ENCODE data around the genes AGTPBP1, NAA35 and GOLM1.

DNA sequence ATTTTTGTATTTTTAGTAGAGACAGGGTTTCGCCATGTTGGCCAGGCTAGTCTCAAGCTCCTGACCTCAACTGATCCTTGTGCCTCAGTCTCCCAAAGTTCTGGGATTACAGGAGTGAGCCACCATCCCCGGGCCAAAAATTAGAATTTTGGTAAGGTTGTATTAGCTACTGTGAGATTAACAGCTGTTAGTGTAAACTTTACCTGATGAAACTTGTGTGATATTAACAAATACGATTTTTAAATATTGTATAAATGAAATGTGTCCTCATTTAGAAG, 478.8 kb upstream of the TLE4 start:
- PRO-cap = no peak

- PRO-cap = no peak
Measured at GRCh38 chr9:79569892-79570859, 1.6 kb upstream of the TLE4 start.

DNA sequence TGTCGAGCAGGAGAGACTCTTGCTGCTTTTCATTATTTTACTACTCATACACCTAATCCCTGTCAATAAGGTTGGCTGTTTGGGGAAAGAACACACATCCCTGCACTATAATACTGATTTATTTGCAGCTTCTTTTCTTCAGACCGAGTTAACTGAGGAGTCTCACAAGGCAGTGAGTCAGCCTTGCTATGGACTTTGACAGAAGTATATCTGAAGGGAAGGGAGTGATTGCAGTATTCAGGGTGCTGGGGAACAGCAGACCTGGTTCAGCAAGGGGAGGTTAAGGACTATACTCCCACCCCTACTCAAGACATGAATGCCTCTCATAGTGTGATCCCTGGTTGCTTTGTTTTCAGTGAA, 99.8 kb downstream of the TLE4 start:
- PRO-cap = no peak

DNA sequence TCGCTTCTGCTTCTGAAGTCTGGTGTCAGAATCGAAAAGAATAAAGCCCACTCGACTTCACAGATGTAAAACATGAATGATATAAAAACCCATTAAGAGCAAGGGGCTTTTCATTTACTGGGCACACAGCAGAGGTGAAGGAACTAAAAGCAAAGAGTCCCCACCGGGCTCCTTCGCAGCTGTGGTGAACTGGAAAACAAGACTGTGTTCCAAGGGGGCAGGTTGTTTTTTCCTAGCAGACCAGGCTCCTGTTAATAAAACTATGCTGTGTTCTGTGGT, 91.7 kb downstream of the TLE1 start:
- PRO-cap = no peak

- PRO-cap = no peak
Measured at GRCh38 chr9:82098848-82099130, 110.2 kb downstream of the SPATA31D1 start.

GRCh38 chr9:82456278-82456537, 467.6 kb downstream of the SPATA31D1 start:
- PRO-cap = no peak

DNA sequence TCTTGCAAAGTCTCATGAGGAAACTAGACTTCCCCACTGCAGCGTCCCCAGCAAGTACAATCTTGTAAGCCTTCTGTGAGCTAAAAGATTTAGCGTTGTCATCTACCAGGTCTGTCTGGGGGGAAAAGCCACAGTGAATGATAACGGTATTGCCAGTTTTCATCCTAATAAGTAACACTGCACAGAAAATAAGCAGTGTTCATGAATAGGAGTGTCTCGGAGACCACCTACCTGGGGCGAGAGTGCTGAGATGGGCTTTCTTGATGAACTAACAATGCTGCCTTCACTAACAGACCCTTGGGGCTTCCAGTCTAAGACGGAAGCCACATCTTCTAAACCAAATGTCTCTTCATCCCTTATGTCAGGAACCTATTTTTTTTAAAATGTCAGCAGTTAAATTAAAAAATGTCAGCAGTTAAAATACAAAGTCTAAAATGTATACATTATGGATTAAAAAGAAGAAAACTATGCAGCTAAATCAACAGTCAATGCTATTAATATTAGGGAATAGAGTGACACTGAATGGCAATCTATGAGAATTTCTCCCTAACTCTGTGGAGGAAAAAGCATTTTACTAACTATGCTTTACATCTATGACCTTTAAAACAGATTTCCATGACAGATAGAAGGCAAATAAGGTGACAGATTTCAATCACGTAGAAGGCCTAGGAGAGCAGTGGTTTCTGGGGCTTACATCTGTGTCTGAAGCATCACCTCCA, 62.6 kb downstream of the RASEF start:
- PRO-cap = no peak

- PRO-cap = no peak
Measured at GRCh38 chr9:83449040-83449647, 89.1 kb downstream of the FRMD3 start.

- PRO-cap = no peak
Measured at GRCh38 chr9:83536144-83536893, 1.9 kb downstream of the FRMD3 start.

DNA sequence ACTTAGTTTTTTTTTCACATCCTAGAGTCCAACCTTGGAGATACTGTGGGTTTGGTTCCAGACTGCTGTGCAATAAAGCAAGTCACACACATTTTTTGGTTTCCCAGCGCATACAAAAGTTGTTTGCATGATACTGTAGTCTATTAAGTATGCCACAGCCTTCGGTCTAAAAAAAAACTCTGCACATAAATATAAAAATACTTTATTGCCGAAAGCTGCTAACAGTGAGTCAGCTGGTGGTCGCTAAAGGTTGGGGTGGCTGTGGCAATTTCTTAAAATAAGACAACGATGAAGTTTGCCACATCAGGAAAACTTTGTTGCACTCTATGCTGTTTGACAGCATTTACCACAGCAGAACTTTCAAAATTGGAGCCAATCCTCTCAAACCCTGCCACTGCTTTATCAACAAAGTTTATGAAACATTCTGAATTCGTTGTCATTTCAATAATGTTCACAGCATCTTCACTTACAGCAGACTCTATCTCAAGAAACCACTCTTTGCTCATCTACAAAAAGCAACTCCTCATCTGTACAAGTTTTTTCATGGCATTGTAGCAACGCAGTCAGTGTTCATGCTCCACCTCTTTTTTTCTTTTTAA, 37.3 kb downstream of the UBQLN1 start:
- PRO-cap = no peak

DNA sequence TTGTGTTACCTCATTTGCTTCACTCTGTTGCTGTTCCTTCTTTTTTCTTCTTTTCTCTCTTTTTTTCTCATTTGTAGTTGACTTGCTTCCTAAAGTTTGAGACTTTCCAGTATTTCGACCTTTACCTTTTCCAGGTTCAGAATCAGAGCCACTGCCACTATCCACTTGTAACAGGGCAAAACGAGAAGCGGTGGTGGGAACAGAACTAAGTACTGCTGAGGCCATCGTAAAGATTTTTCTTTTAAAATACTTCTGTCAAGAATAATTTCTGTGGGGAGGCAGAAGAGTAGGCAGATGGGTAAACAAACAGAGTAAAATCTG, 11.3 kb downstream of the GKAP1 start:
- PRO-cap = no peak

DNA sequence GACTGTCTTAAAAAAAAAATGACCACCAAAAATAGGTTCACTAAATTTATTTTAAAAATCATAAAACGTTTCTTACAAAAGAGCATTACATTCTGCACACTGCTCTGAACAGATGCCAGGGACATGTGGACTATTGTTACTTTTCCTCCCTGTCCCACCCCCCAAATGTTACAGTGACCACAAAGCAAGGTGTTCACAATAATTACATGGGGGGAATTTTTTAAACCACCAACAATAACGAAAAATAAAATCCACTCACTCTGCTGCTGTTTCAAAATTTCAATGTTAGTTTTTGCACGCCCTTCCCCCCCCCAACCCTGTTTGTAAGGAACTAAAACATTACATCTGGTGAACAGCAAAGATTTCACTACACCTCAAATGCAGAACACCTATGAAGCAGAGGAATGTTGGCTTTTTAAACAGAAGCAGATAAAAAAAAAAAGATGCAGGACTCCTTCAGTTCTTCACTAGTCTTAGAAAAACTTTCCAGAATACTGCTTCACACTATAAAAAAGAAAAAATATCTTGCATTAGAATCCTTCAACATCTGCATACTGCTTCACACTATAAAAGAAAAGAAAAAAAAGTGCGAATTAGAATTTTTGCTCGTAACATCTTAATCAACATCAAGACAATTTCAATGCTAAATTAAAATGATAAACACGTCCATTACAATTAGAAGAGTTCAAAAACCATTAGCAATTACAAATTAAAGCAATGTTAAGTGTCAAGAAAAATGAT, 11.0 kb downstream of the HNRNPK start:
- PRO-cap = no peak

DNA sequence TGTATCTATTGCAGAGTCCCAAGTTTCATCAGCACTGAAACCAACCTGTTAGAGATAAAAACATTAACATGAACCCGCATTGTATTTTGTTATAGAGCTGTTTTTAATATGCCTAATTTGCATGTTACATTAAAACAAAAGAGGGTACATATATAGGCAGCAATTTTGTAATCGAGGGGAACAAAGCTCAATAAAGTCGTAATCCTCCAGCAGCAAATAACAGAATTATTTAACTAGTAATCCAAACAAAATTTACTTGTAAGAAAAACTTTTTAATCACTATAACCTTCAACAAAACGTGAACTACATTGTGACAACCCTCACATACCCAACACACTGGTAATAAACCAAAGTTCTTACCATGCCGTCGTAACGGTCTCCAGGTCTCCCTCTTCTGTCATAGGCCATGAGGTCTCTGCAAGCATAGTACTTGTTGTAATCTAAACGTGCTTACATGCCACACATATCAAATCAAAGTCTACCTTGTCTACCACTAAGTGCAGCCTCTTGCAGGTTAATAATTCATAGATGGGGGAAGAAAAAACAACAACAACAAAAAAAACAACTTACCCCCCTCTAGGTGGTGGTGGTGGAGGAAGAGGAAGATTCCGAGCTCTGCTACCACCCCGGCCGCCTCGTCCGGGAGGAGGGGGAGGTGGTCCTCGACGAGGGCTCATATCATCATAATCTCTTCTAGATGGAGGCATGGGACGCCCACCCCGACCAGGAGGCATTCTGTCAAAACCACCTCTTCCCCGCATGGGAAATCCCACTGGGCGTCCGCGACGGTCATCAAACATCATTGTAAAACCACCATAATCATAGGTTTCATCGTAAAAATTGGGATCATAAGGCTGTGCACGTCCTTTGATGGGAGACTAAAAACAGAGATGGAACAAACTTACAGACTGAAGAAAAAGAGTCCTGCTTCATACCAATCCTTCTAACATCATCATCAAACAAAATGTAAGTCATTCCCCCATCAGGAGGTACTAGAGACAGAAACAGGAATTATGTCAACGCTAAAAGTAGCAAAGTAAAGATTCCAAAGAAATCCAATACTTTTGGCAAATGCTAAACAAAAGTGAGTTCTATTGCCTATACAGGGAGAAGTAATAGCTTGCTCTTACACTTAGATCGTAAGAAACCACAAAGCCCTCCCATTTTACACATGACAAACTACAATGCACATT, 8.3 kb downstream of the HNRNPK start:
- PRO-cap = no peak

DNA sequence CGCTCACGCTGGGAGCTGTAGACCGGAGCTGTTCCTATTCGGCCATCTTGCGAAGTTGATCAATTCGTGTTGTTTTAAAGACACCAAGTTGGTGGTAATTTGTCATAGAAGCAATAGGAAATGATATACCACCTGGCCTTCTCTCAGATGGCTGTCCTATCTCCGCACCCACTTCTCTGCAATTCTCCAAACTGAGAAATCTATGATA, 408.0 kb downstream of the NTRK2 start:
- PRO-cap = no peak

DNA sequence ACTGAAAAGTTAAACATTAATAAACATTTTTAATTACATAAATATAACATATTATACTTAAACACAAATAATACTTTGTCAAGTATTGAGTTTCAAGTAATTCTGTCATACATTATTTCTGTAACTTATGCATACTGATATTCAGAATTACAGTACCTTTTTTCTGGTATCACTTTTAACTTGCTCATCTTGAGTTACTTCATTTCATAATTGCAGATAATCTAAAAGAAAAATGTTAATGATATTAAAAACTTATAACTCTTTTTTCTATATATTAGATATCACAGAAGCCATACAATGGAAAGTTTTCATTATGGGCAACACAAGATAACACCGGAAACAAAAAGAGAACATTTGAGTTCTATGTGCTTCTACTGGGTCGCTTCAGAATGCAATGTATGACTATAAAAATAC, 29.4 kb downstream of the AGTPBP1 start:
- PRO-cap = no peak

DNA sequence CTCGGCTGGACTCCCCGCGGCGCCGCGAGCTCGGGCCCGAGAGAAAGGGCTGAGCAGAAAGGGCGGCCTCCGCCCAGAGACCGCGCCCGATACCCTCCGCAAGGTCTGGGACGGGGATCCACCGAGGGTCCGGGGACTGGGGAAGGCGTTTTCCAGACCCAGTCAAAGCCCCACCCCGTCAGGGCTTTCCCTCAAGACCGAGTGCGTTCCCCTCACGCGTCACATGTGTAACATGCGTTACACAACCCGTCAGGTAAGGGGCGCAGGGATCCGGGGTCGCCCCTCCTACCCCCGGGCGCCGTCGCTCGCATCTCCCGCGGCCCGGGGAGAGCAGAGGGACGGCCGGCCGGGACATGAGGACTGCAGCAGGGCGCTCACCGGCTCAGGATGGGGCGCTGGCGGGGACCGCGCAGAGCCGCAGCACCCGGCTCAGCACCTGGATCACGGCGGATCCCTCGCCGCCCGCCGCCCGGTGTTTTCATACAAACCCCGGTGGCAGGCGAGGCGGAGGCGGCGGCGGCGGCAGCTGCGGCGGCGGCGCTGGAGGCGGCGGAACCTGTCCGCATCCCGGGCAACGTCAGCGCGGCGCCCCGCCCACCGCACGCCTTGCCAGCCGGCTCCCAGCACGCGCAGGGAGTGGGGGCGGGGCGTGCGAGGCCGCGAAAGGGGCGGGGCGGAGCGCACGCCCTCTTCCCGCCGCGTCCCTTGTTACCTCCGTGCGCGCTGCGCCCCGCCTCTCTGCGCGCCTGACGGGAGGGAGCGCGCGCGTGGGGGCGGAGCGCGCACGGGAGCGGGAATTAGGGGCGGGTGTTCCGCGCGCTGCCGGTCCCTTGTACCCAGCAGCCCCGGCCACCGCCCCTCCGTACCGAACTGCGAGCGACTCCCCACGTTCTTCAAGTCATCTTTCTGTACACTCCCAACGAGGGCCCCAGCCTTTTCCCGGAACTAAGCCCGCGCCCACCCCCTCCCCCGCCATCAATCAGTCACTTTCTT, at the start of gene AGTPBP1:
TSS of gene AGTPBP1 (minus strand) at position 558 of the 993 bp plus-strand sequence.
- PRO-cap = bidirectional peak, plus-strand start at position 222 of the sequence, minus-strand start at position 99 of the sequence

- PRO-cap = bidirectional peak, plus-strand start at chr9:85941182, minus-strand start at chr9:85940884
Measured at GRCh38 chr9:85940977-85941994, at the start of gene NAA35. Gene NAA35, plus strand, starts transcription at chr9:85941146.

- PRO-cap = no peak
Measured at GRCh38 chr9:86097347-86097815, 2.0 kb downstream of the GOLM1 start.

DNA sequence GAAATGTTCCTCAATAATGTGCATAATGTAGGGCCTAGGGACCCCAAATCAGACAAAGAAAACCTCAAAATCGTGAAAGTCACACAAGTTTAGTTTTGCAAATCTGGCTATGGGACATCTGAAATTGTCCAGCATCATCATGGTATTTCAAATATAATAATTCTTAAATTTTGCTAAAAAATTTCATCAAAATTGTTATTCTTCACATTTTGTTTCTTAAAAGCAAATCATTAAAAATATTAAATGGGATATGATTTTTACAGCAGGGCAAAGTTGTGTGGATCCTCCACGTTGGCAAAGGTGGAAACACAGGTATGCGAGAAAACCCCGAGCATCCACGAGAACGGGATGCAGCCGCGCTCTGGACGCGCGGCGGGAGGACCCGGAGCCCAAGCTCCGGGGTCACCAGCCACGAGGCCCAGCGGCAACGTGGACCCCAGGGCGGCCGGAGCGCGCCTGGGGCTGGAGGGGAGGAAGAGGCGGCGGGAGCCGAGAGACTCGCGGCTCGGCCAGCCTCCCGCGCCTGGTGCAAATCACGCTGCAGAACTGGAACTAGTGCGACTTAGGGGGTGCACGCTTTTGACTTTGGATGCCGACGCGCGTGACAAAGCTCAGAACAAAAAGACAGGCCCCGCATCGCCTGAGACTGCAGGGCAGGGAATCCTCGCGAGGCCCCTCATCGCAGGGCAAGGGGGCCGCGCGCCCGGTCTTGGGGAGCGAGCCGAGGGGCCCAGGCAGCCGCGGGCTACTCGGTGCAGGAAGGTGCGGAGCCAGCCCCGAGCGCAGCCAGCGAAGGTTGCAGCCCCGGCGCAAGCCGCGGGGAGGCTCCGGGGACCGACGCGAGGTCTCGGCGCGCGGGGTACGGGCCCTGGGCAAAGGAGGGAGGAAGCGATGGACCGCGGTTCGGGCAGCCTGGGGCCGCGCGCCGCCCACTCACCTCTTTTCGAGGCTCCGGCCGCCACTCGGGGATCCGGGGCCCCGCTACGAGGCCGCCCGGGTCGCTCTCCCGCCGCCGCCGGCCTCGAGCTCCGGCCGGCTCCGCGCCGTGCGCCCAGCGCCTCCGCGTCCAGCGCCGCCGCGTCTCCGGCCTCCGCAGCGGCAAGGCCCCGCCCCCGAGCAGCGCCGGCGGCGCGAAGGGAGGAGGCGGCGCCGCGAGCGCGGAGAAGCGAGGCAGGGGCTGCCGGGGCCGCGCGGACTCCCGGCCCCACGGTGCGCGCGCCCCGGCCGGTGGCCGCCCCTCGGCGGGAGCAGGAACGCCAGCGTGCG, at the start of gene GOLM1:
TSS of gene GOLM1 (minus strand) at position 1,085 of the 1,266 bp plus-strand sequence.
- PRO-cap = unidirectional peak, minus-strand start at position 1,091 of the sequence

DNA sequence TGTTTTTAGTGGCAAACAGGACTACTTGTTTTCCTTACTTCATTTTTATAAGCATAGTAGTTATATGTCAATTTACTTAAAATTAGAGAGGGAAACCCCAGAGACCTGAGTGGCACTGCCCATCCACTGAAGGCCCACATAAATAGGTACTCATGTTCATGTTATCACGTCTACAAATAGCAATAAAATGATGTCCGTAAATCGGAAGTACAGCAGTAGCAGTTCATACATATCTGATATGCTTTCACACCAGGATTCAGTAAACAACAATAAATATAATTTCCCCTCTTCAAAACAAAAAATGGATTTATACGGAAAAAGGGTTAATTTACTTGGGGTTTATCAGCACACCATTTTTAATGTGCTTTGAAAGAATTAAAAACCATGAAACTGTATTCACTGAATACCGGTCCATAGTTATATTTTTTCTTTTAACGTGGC, 5.7 kb upstream of the ISCA1 start:
- PRO-cap = no peak

Measured in mesothelial cell of epicardium (in vitro differentiated cells).